AG08470 (cell line): ENCODE results near the genes STPG4 and ERLEC1.

DNA sequence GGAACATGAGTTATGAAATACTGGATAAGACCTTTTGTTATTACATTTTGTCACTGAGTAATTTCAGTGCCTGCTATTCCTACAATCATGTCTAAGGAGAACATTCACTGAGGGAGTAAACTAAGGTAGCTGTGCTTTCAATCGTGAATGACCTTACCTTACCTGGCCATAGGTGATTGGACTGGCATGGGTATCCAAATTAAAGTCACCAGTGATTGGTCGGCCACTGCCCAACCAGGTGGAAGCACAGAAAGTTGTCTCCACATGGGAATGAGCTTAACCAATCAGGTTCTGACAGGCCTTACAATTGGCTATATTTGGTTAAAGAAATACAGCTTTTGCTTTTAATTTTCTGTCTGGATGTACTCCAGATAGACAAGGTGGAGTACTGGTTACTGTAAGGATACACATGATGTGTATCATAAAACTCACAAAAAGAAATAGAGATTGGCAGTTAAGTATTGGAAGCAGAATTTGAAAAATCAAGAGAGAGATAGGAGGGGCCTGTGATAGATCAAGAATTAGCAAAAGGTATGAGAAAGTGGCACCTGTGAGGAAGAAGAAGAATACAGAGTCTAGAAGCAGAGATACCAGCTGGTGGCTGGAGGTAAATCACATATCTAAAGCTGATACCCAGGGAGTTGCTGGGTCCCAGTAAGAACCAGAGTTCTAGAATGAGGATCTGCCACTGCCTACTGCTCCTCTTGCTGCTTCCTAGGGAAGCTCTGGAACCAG is 41.1 kb downstream of the SOCS5 start:
- RRBS: no CpG with 5 or more reads among the region's 2 CpGs

DNA sequence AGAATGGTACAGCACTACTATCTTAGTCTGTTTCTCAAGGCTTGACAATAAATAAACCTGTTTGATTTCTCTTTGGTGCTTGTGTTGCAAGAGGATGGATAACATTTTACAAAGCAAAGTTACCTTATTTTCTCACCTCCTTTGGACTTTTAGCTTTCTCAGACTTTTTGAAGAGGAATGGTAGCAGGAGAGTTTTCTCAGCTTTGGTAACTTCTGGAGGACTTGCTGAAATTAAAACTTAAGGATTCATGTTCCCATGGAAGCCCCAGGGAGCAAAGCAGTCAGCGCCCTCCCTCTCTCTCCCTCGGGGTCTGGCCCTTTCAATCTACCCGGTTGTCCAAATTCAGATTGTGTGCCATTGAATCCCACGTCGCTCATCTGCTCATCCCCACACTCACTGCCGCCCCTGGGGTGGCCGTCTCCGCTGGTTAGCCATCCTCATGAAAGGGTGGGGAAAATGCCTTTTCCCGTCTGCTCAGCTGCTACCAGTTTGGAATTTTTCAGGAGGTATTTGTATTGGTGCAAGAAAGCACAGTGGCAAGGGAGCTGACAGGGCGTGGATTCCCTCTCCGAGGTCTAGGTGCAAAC is 27.2 kb downstream of the MCFD2 start:
- RRBS: no CpG with 5 or more reads among the region's 11 CpGs

DNA sequence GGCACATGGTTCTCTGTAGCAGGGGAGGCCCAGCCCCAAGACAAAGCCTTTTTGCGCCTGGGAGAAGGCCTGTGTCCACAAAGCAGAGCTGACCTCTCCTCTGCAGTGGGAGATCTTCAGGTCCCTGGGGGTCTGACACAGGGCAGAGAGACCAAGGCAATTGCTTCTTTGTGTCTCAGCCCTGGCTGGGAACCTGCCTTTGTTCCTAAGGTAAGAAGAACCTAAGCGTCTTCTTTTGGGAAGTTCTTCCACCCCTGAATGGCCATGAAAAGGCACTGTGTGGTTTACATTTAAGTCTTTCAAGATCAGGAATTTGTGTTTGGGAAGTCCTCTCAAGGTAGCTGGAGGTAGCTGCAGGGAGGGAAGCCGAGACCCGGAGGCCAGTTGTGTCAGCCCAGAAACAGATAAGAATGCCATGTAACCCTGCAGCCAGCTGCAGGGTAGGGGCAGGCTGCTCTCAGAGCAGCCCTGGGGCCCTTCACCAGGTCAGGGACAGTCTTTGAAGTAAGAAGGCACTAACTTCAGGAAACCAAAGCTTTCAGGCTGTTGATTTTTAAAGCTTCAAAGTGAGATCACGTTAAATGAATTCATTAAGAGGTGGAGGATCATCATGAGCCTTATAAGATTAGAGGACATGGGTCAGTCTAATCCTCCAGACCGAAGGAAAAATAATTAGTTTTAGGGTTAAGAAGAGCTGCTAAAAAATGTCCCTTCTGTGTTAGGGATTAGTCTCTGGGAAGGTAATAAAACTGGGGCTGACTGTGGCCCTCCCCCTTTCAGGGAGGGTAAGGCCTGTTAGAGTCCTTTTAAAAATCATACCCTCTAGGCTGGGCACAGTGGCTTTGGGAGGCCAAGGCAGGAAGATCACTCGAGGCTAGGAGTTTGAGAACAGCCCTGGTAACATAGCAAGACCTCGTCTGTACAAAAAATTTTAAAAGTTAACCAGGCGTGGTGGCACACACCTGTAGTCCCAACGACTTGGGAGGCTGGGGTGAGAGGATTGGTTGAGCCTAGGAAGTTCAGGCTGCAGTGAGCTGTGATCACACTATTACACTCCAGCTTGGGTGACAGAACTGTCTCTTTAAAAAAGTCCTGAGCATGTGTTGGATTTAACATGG is 95.1 kb downstream of the TTC7A start:
- RRBS: no CpG with 5 or more reads among the region's 10 CpGs

- RRBS: no CpG with 5 or more reads among the region's 4 CpGs
These were observed 97.5 kb downstream of the STPG4 start for GRCh38 chr2:47057524-47058034.

DNA sequence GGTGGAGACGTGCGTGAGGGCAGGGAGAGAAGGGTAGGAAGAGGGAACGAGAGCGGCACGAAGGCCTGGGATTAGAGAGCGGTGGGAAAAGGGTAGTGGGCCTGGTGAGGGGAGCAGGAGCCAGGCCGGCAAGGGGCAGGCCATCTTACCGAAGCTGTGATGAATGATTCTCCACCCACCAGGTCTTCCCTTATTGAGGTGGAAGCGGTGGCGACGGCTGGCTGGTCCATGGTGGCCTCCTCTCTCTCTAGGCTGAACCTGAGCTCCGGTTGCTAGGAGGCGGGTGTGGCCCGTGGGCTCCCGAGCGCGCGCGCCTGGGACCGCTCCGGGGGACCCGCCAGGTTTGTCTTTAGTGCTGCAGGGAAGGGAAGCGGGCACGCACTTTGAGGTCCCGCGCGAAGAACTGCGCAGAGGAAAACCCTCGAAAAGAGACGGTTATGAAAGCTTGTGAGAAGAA is at the start of gene STPG4:
TSS of gene STPG4 (minus strand) at position 287 of the 457 bp plus-strand sequence.
- RRBS: 69% methylated on average over 10 of the region's 30 CpGs

DNA sequence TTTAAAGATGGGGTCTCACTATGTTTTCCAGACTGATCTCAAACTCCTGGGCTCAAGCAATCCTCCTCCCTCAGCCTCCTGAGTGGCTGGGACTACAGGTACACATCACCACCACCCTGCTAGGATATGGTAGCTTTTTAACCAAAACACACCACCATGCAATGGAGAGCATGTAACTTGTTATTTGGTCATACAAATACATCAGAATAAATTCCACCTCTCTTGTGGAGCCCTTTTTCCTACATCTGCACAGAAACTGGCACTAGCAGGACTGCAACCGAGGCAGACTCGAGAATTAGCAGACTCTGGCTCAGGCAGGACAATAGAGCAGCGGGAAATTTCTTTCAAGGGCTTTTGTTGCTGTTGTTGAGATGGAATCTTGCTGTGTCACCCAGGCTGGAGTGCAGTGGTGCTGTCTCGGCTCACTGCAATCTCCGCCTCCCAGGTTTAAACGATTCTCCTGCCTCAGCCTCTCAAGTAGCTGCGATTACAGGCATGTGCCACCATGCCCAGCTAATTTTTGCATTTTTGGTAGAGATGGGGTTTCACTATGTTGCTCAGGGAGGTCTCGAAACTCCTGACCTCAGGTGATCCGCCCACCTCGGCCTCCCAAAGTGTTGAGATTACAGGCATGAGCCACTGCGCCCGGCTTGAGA is 34.8 kb upstream of the EPCAM start:
- RRBS: no CpG with 5 or more reads among the region's 12 CpGs

- RRBS: no CpG with 5 or more reads among the region's 15 CpGs
These were observed 34.0 kb upstream of the EPCAM start for GRCh38 chr2:47334819-47335727.

DNA sequence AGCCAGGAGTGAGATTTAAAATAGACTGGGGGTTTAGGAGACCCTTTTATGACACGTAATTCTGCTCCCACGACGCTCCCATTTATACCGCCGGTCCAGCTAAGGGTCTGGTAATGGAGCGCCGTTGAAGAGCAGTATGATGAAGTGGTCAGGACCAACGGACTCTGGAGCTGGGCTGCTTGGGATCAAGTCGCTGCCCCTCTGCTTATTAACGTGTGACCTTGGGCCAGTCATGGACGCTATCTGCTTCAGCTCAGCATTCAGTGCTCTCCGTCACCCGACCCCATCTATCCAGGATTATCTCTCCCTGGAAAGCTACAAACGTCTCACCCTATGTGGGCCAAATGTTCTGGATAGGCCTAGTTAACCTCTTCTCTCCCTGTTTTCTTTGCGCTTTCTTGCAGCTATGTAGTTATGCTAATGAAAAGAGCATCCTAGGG is 833 bp downstream of the MSH2 start:
- RRBS: no CpG with 5 or more reads among the region's 15 CpGs

- RRBS: no CpG with 5 or more reads among the region's 5 CpGs
These were observed 84.3 kb upstream of the MSH6 start for GRCh38 chr2:47698508-47699089.

GRCh38 chr2:47832175-47833177 is 49.5 kb downstream of the MSH6 start:
- RRBS: no CpG with 5 or more reads among the region's 7 CpGs

- RRBS: no CpG with 5 or more reads among the region's 1 CpG
These were observed 17.8 kb downstream of the FBXO11 start for GRCh38 chr2:47888367-47889061.

DNA sequence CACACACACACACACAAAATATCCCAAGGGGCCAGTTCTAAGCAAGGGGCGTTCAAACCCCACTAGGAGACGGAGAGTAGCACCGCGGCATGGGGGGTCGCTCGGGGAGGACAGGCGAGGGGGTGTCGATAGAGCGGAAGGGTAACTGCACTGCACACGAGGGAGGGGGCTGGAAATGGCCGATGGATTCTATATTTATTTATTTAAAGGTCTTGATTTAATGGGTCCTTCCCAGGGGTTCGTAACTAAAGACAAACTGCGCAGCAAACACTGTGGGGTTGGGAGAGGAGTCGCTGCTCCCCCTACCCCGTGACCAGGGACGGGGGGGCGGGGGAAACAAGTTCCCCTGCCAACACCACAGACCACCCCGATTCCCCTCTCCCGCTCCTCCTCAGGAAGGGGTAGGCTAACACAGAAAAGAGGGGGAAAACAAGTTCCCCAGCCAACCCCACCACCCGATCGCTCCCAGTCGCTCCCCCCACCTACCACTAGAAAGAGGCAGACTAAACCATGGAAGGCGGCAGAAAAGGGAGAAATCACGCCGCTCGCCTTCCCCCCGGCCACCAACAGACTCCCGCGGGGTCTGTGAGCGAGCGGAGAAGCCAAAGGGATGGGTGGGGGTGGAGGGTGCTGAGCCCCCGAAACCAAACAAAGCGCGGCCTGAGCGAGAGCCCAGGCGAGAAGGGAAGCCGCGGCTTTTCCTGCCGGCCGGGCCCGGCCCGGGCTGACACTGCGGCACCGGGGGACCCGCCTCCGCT is 1.5 kb downstream of the FBXO11 start:
- RRBS: 0% methylated on average over 3 of the region's 46 CpGs

DNA sequence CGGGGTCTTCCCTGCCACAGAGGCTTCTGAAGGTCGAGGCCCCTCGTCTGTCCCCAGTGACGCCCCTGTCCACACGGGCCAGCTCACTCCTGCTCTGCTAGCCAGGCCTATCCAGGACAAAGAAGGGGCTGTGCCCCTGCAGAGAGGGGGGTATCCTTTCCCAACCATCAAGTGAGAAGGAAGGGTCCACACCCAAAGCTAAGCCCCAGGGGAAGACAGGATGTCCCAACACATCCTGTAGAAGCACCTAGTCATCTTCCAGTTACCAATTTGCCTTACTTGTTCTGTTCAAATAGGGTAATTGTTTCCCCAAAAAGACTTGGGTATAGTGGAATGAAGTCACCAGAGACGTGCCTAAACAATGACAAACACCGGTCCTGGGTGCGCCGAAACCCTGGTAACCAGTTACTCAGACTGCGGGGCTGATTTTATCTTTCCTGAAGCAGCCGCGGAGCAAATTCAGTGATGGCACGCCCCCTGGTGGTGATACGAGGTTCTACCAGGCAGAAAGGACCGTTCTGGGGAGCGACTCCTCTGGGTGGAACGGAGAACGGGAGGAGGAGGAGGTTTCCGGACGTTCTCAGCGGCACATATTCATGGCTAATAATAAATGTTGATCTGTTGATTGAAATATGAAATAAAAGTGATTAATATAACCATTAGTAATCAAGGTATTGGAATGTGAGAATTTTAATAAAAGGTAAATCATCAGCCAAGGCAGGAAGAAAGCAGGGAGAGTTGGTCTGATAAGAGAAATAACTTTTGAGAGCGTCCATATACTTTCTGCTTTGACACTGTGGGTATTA is 19.9 kb upstream of the PPP1R21 start:
- RRBS: no CpG with 5 or more reads among the region's 22 CpGs

GRCh38 chr2:48528948-48529644 is 858 bp upstream of the STON1 start:
- RRBS: no CpG with 5 or more reads among the region's 8 CpGs

- RRBS: no CpG with 5 or more reads among the region's 2 CpGs
These were observed 707.4 kb upstream of the FSHR start for GRCh38 chr2:49861646-49862253.

DNA sequence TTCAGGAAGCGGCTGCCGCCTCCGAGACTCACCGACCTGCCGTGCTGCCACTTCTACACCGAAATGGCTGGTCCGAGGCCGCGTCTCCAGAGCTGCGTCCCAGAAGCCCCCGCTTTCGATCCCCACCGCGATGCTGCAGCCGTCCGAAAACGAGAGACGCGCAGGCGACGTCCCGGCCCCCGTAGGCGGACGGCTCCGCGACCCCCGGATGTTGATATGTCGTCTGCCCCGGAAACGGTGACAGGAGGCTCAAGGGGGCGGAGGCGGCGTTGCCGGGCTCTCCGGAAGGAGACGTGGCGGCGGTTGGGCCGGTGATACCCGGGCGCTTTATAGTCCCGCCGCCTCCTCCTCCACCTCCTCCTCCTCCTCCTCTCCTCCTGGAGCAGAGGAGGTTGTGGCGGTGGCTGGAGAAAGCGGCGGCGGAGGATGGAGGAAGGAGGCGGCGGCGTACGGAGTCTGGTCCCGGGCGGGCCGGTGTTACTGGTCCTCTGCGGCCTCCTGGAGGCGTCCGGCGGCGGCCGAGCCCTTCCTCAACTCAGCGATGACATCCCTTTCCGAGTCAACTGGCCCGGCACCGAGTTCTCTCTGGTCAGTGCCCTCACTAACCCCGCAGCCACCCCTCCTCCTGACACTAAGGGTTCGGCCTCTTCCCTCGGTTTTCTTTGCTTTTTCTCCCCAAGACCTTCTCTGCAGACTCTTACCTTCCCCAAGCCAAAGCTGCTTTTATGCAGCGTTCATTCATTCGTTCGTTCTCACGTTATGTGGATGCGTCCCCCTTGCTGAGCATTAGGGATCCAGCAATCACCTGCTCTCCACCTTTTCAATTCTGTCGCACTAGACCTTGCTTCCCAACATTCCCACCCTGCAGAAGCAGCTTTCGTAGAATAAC is at the start of gene ERLEC1:
TSS of gene ERLEC1 (plus strand) at position 260 of the 889 bp plus-strand sequence.
- RRBS: 1% methylated on average over 16 of the region's 75 CpGs

DNA sequence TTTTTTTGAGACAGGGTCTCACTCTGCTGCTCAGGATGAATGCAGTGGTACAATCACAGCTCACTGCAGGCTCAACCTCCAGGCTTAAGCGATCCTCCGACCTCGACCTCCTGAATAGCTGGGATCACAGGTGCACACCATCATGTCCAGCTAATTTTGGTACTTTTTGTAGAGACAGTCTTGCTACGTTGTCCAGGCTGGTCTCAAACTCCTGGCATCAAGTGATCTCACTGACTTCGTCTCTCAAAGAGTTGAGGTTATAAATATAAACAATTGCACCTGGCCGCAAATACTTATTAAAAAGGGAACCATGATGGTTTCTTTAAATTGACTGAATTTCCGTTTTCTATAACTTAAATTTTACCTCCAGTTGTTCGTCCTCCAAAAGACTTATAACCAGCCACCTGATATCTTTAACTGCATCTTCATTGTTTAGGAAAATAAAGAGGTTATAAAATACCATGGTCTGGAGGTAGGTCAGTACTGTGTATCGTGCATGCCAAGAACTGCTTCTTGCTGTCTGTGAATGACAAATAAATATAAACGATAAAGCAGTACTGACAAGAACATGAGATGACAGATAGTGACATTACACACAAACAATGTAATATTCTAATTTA is 14.3 kb upstream of the GPR75 start:
- RRBS: no CpG with 5 or more reads among the region's 10 CpGs

DNA sequence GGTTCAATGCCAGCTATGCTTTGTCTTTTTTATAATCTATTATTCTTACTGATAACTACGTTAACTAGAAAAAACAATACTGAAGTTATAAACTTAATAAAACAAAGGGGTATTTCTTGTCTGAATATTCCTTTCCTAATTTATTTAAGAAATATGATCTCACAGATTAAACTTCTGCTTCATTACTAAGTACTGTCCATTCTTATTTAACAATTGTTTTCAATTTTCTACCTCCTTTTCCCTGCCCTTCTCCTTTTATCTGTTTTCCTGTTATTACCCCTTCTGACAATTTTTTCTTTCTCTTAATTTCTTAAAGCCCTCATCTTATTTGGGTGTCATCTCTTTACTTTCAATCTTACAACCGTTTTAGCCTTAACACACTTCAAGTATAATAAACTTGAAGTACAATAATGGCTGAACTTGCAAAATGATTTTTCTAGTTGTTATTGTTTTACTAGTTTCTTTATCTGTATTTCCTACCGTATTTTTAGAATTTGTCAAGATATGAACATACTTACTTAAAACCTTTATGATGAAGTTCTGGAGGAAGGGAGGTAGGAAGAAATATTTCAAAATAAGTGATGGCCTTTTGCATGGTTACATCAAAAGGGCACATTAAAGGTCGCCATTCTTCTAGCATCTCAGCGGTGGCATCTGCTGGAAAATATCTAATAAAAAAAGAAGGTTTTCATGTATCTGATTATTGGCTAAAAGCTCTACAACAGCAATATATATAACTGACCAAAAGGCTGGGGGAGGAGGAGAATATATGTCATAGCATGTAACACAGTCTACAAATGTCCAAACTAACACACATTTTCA is 33.7 kb downstream of the PSME4 start:
- RRBS: no CpG with 5 or more reads among the region's 5 CpGs

DNA sequence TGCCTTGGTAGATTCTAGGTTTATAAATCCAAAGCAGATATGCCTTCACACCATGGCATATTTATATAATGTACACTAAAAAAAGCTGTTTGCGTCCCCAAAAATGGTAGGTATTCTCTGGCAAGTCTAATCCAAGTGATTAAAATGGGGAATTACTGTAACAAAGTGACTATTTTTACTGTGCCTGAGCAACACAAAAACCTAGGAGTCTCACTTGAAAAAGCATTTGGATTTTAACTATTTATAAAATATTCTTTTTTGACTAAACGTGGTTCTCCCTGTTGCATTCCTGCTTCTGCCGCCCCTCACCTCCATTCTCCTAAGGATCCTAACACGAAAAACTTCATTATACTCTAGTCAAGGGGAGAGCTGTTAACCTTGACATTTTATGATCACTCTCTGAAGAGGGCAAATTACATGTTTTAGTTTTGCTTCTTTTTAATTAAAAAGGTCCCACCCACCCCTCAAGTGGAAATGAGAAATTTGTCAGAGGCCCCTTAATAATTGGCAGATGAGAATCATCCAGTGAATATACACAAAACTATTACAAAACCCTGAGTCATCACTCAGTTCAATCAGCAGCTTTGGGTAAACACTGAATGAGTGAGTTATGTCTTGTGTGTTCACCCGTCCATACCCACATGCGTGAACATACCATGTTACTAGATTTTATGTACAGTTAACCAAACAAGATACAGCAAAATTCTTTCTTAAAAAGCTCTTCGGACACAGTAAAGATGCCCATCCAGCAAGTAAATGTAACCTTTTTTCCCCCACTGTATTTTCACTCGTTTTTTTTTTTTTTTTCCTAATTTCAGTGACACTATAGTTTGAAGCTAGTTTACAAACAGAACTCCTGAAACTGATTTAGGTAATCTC is 1.7 kb downstream of the PSME4 start:
- RRBS: no CpG with 5 or more reads among the region's 8 CpGs